ENCODE measurements around the genes SPAG16 and IGFBP2.

GRCh38 chr2:213150075-213150936, 1.1 kb downstream of the IKZF2 start:
- RRBS, result no CpG with 5 or more reads among the region's 13 CpGs

- RRBS, result no CpG with 5 or more reads among the region's 3 CpGs
These were observed 263 bp downstream of the IKZF2 start for GRCh38 chr2:213151240-213151458.

- RRBS, result no CpG with 5 or more reads among the region's 5 CpGs
These were observed 36.7 kb upstream of the IKZF2 start for GRCh38 chr2:213188072-213188634.

DNA sequence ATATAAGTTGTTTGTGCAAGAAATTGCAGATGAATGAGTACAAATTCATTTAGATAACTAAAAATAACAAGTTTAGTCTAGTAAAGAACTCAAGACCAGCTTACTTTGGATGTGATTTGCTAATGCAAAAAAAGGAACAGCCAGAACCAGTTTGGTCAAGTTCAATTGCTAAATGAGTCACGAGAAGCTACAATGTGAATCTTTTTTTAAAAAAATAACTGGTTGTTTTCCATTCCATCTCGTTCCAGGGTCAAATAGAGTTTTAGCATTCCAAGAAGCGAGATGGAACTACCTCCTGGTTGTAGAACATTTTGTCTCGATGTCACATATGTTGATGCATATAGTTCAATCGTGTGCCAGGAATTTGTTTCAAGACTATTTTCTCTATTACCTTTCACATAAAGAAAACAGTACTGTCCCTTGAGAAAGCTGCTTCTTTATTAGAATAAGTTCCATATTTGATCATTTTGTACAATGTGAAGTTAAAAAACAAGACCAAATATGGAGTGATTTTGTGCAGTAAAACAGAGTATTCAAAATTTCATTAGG, 65.1 kb upstream of the IKZF2 start:
- RRBS, result no CpG with 5 or more reads among the region's 5 CpGs

GRCh38 chr2:213283866-213284883, at the start of gene SPAG16:
Gene SPAG16, plus strand, starts transcription at chr2:213284464.
- RRBS, result no CpG with 5 or more reads among the region's 56 CpGs

GRCh38 chr2:215657819-215658312, 222.0 kb upstream of the FN1 start:
- RRBS, result no CpG with 5 or more reads among the region's 5 CpGs

GRCh38 chr2:215903236-215903679, 110.1 kb downstream of the MREG start:
- RRBS, result no CpG with 5 or more reads among the region's 1 CpG

DNA sequence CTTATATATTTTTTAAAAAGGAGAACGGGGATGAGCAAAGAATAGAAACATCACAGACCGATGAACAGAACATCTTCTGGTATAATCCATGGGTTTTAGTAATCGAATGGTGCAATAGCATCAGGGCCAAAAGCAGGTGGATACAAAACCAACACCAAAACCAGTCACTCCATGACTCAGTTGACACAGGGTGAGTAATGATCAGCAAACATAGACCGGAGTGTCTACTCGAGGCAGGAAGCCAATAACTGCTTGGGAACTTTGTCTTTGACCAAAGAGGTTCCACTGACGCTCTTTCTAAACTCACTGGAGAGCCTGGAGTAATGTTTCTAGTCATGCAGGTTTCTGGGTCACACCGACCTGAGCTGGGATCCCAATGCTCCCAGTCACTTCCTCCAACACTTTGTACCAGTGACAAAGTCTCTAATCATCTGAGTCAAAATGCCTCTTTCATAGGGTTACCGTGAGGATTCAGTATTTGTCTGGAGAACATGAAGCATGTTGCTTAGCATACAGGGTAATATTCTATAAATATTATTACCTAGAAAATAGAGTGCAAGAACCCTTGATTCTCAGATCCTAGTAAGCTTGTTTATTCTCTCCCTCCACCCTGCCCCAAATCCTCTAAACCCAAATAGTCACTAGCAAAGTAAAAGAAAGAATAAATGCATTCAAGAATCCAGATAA, 30.8 kb downstream of the MREG start:
- RRBS, result no CpG with 5 or more reads among the region's 8 CpGs

DNA sequence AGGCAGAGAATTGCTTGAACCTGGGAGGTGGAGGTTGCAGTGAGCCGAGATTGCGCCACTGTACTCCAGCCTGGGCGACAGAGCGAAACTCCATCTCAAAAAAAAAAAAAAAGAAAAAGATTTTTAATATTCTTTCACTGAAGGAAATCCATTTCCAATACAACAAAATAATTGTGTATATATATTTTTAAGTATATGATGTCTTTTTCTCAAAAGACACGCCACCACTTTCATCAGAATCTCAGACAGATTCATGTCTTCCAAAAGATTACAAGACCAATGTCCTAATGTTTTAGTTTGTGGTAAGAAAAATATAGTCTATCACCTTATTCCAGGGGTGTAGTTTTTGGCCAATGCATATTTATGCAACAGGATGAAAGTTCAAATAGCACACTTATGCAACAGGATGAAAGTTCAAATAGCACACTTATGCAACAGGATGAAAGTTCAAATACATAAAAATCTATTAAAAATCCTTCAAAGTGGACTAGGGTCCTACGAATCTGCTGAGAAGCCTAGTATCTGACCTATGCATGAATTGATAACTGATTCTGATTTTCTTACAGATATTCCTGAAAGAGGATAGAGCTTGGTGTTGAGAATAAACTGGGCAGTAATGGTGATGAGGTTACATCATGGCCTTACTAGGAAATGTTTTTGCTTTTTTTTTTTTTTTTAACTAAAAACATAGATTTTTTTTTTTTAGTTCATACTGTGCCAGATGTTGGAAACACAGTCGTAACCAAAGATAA, 2.9 kb downstream of the PECR start:
- RRBS, result no CpG with 5 or more reads among the region's 7 CpGs

GRCh38 chr2:216414889-216415654, 2.8 kb downstream of the SMARCAL1 start:
- RRBS, result no CpG with 5 or more reads among the region's 8 CpGs

GRCh38 chr2:216539788-216540582, 41.3 kb downstream of the RPL37A start:
- RRBS, result no CpG with 5 or more reads among the region's 8 CpGs

- RRBS, result no CpG with 5 or more reads among the region's 16 CpGs
These were observed 26.6 kb upstream of the IGFBP2 start for GRCh38 chr2:216606468-216607105.

GRCh38 chr2:216632956-216633531, at the start of gene IGFBP2:
Gene IGFBP2, plus strand, starts transcription at chr2:216633420.
- RRBS, result 1% methylated on average over 27 of the region's 57 CpGs

DNA sequence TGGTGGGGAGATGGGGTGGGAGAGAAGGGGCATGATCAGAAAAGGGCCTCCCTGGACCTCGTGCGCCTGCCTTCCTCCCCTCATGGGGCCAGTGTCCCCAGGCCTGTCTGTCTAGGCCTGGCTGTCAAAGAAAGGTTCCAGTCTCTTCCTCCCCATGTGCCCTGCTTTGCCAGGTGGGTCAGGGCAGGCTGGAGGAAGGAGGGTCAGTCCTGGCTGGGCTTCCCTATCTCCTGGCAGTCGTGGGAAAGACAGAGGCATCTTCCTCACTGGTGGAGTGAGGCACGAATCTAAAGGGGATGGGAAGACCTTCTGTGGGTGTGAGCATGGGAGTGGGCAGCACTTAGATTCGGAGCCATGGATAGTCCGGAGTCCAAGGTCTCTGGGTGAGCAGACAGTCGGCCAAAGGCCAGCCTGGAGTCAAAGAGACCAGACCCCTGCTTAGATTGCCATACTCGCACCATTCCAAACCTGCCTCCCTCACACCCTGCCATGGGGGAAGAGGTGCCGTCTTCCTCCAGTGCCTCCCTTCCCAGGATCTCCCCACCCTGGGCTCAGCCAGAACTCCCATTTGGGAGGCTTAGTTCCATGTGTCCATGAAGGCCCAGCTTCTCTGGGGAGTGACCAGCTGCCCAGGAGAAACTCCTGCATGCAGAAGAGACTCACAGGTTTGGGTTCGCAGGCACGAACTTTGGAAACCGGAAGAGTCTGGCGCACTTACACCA, 21.9 kb downstream of the IGFBP5 start:
- RRBS, result no CpG with 5 or more reads among the region's 13 CpGs

DNA sequence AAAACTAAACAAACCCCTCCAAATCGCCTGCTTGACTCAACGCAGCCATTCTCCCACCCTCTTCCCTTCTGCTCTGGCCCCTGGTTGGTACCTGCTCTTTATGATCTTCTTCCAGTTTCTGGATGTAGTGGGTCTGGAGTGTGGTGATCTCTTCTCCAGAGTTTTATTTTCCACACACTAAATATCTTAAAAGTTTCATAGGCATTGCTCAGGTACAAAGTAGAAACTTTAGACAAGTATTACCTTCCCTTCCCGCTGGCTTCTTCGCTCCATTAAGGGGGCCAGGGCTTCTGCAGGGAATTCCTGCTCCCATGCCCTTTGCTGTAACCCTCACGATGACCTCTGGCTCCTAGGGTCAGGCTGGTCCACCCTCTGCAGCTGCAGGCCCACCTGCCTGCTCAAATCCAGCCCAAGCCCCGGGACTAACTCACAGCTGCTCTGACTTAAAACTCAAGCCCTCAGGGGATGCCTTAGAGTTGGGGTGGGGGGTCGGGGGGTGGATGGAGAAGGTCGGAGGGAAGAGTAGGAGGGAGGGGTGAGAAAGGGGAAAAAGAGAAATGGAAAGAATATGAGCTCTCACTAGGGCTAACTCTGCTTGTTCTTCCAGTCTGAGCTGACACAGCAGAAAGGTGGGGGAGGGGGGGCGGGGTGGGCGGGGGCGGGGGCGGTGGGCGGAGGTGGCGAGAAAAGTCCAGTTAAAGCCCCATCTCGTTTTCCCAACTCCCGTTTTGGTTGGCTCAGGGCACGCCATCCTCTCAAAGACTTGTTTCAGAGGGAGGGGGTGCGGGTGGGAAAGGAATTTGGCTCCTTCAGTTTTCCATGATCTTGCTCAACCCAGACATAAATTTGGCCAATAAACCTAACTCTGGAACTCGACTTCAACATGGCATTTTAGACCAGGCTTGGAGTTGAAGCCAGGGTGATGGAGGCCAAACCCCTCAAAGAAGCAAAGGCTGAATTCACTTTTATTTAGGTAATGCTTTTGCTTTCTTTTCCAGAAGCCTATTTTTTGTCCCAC, 4.8 kb downstream of the IGFBP5 start:
- RRBS, result no CpG with 5 or more reads among the region's 19 CpGs

DNA sequence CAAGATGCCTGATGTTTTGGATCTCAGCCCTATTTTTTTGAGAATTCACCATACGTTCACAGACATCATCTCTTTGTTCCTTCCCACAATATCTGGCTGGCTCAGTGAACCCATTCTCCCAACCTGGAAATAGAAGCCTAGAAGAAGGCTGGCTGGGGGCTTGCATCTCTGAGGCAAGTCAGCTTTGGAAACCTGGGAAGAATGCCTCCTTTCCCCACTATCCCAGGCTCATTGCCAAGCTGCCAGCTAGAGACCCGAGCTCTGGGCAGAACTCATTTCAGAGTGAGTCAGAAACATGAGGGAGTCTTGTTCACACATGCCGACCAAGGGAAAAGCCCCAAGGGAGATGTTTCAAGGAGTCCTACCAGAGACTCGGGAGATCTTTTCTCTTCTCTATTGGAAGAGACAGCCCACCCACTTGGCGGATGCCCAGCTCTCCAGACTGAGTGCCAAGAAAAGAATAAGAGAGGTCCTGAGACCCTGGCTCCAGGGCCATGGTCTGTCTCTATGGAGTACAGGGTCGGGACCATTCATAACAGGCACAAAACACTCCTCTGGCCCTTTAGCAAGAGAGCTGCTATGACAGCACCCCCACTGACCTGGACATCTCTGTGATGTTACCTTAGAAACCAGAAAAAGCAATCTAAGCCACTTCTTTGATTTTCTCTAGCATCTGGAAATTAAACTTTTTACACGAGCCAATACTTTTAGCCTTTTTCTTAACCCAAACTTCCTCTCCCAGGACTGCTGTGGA, 18.3 kb upstream of the IGFBP5 start:
- RRBS, result no CpG with 5 or more reads among the region's 7 CpGs

DNA sequence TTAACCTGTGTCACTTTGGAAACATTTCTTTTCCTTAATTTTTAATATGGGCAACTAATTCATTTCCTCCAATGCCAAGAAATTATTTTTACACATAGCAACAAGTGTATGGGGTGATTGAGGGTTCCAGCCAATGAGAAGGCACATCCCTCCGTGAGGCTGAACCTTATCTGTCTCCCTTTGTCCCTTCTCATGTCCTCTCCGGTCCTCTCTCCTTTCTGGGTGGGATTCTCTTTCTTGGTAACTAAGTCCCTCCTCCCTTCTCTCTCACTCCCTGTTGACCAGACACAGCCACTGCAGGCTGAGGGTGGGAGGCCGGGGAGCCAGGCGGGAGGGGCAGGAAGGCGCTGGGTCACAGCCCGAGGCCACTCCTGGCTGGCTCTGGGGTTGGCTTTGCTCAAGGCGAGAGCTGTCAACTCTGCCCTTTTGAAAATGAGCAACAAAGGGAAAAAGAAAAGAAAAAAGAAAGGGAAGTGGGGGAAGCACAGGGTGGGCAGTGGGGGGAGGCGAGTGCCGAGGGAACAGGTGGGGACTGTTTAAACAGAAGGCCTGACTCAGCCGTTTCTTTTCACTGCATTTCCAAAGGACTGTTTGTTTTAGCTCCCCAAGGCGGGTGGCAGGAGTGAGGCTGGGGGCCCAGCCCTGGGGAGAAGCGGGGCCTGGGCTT, 70.4 kb upstream of the IGFBP5 start:
- RRBS, result 55% methylated on average over 1 of the region's 12 CpGs

- RRBS, result no CpG with 5 or more reads among the region's 11 CpGs
These were observed 79.1 kb upstream of the IGFBP5 start for GRCh38 chr2:216774248-216775043.

DNA sequence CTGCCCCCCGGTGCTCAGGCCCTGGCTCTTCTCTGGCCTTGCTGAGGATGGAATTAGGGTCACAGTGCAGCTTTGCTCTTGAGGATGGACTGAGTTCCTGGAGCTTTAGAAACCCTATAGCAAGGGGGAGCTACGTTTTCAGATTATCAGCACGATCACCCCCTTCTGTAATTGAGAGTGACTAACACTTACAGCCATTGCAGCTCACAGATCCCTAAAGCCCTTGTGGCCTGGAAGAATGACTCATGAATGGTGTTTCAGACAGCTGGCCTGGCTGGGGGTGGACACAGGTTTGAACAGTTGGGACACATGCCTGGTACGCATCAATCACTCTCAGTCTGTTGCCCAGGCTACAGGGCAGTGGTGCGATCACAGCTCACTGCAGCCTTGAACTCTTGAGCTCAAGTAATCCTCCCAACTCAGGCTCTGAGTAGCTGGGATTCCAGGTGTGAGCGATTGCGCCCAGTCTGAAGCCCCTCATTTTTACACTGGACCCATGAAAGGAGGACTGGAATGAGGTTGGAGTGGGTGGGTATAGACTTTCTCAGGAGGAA, 79.8 kb upstream of the IGFBP5 start:
- RRBS, result no CpG with 5 or more reads among the region's 7 CpGs

DNA sequence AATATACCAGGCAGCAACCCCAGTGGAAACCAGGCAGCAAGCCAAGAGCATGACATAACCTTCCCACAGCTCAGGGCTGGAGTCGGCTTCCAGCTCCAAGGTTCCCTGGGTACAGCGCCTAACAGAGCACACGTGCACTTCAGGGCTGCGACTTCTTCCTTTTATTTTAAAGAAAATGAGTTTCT, 30.3 kb downstream of the TNP1 start:
- RRBS, result no CpG with 5 or more reads among the region's 4 CpGs

All from NB4 (cell line).